OVCAR3 (cell line): ENCODE measurements around the gene CDKN2A.

GRCh38 chr9:21833296-21834114 is 31.1 kb downstream of the MTAP start:
- RRBS: no CpG with 5 or more reads among the region's 7 CpGs

DNA sequence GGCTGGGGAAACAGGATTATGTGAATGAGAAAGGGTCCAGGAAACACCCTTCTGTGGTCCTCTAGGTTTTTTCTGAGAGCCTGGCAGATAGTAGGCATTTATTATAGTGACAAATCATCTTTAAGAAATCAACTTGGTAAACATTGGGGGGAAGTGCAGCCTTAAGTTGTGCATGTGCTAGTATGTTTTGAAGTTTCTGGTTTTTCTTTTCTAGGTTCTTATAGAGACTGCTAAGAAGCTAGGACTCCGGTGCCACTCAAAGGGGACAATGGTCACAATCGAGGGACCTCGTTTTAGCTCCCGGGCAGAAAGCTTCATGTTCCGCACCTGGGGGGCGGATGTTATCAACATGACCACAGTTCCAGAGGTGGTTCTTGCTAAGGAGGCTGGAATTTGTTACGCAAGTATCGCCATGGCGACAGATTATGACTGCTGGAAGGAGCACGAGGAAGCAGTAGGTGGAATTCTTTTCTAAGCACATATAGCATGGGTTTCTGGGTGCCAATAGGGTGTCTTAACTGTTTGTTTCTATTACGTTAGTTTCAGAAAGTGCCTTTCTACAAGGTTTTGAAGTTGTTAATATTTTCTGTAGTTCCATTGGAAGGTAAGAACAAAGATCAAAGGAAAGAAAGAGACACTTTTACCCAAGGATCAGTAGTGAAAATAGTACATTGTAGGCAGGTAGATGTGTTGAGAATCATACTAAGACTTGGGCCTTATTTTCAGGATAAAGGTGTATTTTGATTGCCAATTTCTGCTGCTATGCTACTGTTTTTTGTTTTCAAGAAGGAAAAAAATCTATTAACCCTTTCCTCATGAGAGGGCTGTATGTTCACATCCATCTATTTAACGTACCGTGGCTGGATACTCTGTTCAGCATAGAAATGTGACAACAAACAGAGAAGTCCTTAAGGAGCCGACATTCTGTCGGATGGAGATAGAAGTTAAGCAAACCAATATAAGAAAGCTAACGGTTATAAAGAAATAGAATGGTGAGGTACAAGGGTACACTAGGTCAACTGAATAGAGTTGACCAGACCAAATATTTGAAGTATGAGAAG is 52.3 kb downstream of the MTAP start:
- RRBS: 61% methylated on average over 3 of the region's 16 CpGs

DNA sequence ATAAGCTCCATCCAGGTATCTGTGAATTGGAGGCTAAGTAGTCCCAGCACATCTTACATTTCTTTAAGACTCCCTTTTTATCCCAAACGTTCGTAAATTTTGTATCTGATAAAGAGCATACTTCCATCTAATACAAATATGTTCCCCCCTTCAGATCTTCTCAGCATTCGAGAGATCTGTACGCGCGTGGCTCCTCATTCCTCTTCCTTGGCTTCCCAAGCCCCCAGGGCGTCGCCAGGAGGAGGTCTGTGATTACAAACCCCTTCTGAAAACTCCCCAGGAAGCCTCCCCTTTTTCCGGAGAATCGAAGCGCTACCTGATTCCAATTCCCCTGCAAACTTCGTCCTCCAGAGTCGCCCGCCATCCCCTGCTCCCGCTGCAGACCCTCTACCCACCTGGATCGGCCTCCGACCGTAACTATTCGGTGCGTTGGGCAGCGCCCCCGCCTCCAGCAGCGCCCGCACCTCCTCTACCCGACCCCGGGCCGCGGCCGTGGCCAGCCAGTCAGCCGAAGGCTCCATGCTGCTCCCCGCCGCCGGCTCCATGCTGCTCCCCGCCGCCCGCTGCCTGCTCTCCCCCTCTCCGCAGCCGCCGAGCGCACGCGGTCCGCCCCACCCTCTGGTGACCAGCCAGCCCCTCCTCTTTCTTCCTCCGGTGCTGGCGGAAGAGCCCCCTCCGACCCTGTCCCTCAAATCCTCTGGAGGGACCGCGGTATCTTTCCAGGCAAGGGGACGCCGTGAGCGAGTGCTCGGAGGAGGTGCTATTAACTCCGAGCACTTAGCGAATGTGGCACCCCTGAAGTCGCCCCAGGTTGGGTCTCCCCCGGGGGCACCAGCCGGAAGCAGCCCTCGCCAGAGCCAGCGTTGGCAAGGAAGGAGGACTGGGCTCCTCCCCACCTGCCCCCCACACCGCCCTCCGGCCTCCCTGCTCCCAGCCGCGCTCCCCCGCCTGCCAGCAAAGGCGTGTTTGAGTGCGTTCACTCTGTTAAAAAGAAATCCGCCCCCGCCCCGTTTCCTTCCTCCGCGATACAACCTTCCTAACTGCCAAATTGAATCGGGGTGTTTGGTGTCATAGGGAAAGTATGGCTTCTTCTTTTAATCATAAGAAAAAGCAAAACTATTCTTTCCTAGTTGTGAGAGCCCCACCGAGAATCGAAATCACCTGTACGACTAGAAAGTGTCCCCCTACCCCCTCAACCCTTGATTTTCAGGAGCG is at the start of gene CDKN2A:
CDKN2A (minus strand) TSS at position 575 of the 1,215 bp plus-strand sequence.
- RRBS: 6% methylated on average over 17 of the region's 76 CpGs

- RRBS: 7% methylated on average over 7 of the region's 40 CpGs
Observed at GRCh38 chr9:21994497-21994903, 14.6 kb downstream of the CDKN2B start.

DNA sequence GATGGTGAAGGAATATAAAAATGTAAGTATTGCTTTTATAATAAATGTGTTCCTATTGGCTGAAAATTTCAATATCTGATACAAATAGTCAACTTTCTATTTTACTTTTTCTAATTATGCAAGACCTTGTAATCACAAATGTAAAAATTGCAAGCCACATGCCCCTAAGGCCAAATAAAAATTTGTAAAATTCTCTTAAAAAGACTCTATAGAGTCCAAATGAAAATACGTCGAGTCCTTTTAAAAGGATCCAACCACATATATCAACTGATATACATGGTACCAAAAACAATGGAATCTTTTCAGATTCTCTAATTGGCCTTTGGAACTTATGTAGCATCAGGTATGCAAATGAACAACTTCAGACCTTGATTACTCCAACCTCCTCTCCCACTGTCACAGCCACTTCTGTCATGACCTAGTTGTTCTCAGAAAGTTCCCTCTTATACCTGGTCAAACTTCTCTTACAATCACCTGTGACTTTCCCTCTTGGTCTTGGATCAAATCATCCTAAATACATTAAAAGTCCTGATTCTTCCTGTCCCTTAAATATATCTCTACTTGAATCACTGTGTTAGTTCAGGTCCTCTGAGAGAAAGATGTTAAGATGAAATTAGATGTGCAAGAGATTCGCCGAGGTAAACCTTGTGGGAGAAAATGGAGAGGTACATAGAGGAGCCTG is 104.8 kb upstream of the CDKN2B start:
- RRBS: no CpG with 5 or more reads among the region's 4 CpGs

GRCh38 chr9:23821189-23822236 is 4.5 kb downstream of the ELAVL2 start:
- RRBS: 7% methylated on average over 33 of the region's 116 CpGs

GRCh38 chr9:25716454-25716794 is 38.2 kb upstream of the TUSC1 start:
- RRBS: no CpG with 5 or more reads among the region's 4 CpGs

GRCh38 chr9:26888117-26888828 is 4.3 kb downstream of the CAAP1 start:
- RRBS: no CpG with 5 or more reads among the region's 3 CpGs

DNA sequence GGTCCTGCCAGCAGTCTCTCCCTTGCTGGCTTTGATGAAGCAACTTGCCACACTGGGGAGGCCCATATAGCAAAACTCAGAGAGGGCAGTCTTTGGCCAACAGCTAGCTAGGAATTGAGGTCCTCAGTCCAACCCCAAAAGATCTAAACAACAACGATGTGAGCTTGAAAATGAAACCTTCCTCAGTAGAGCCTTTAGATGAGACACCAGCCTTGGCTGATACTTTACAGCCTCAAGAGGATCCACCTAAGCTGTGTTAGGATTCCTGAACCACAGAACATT is 8.6 kb upstream of the CAAP1 start:
- RRBS: no CpG with 5 or more reads among the region's 1 CpG

- RRBS: no CpG with 5 or more reads among the region's 2 CpGs
Observed at GRCh38 chr9:27111018-27111657, 2.1 kb downstream of the TEK start.

DNA sequence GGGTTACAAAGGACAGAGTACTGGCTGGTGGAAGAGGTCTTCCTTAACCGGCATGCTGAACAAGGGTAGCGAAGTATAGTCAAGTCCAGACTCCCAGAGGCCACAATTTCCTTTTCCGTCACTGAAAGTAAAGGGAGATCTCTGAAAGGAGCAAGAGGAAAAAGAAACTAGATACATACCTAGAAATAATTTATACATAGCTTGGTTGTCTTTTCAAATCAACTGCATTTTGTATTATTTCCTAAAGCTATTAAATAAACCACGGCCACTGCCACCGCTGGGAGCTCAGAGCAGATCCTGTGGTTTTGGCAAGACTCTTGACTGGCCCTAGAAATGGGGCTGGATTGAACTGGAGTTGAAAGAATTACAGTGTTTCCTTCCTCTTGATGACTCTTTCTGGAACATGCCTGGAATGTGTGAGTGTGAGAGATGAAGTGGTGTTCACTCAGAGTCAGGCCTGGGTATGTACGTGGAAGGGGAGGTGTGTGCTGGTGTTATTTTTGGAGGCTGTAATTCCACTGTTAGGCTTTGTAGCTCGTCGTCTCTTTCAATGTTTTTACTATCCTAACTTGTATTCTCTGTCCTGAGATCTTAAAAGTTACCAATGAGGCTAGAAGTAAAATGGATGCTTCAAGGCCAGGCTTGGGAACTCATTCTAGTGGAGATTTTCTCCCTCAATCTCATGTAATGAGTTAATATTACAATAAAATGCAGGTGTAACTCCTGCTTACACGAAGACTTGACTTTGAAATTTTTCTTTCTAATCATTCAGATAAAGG is 45.9 kb downstream of the TEK start:
- RRBS: no CpG with 5 or more reads among the region's 9 CpGs

- RRBS: no CpG with 5 or more reads among the region's 8 CpGs
Observed at GRCh38 chr9:27303039-27303599, 6.2 kb upstream of the EQTN start.

- RRBS: no CpG with 5 or more reads among the region's 8 CpGs
Observed at GRCh38 chr9:27340807-27341454, 44.0 kb upstream of the EQTN start.

GRCh38 chr9:27341553-27341790 is 44.5 kb upstream of the EQTN start:
- RRBS: no CpG with 5 or more reads among the region's 2 CpGs

GRCh38 chr9:27369510-27370462 is 72.8 kb upstream of the EQTN start:
- RRBS: no CpG with 5 or more reads among the region's 18 CpGs

DNA sequence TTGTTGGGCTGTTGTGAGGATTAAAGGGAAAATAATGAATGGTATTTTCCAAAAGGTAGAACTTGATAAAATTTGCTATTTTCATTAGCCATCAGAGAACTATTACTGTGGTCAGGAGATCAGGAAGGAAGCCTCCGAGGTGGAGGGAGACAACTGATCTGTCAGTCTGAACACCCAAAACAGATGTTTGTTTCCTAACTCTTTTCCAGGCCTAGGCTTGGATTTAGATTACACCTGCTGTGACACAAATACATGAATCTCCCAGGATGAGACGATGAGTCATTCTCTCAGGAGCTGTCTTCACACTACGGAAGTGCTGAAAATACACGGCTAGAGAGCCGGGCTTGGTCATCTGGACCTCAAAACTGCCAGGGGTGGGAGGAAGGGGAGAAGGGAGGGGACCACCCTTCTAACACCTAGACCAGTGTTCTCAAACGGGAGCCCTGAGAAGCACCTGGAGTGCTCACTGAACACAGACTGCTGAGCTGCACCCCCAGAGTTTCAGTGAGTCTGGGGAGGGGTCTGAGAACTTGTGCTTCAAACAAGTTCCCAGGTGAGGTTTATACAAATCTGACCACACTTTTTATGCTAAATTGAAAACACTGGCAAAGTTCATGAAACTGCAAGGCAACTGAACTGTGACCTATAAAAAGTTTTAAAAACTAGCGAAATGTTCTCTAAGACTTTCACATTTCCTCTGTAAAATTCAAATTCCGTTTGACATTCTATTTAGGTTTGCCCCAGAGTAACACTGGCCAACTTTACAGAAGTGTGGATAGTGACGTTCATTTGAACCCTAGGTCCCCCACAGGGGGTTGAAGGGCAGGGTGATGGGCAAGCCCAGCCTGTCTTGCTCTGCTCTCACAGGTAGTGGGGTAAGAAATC is 80.4 kb upstream of the EQTN start:
- RRBS: no CpG with 5 or more reads among the region's 9 CpGs

DNA sequence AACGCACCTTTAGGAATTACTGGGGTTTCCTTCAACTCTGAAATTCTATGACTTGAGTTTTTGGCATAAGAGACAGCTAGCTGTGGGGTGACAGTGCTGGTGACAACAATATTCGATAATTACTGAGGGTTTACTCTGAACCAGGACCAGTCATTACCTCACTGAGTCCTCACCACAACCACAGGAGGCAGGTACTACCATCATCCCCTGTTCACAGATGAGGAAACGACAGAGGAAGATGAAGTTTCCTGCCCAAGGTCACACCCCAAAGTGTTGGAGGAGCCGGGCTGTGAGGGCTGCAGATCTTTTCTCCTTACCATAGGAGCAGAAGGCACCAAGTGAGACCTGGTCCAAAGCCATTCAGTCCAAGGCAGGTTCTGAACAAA is 82.3 kb upstream of the EQTN start:
- RRBS: no CpG with 5 or more reads among the region's 4 CpGs

- RRBS: no CpG with 5 or more reads among the region's 7 CpGs
Observed at GRCh38 chr9:27533495-27534513, 4.2 kb upstream of the MOB3B start.

DNA sequence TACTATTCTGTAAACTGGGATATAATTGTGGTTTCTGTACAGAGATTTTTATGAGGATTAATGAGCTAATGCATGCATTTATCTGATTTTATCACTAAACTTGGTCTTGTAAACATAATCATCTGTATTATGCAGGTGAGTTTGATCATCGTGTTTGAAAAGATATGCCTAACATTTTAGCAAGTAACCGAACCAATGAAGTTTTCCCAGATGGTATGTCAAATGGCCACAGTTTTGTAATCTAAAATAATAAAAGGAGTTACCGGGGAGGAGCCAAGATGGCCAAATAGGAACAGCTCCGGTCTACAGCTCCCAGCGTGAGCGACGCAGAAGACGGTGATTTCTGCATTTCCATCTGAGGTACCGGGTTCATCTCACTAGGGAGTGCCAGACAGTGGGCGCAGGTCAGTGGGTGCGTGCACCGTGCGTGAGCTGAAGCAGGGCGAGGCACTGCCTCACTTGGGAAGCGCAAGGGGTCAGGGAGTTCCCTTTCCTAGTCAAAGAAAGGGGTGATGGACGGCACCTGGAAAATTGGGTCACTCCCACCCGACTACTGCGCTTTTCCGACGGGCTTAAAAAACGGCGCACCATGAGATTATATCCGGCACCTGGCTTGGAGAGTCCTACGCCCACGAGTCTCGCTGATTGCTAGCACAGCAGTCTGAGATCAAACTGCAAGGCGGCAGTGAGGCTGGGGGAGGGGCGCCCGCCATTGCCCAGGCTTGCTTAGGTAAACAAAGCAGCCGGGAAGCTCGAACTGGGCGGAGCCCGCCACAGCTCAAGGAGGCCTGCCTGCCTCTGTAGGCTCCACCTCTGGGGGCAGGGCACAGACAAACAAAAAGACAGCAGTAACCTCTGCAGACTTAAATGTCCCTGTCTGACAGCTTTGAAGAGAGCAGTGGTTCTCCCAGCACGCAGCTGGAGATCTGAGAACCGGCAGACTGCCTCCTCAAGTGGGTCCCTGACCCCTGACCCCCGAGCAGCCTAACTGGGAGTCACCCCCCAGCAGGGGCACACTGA is 117.3 kb upstream of the C9orf72 start:
- RRBS: 8% methylated on average over 3 of the region's 36 CpGs